Upper lobe of left lung (tissue), 5 donors: ENCODE results near the gene PPDPF.

- PRO-cap, 2 experiments = no peak in any of the 2 experiments
- RAMPAGE, long total RNA, 4 experiments = no peak in any of the 4 experiments
Measured at GRCh38 chr20:62970538-62971163, 18.1 kb downstream of the SLC17A9 start.

GRCh38 chr20:63215051-63215850, 680 bp downstream of the YTHDF1 start:
- PRO-cap, 2 experiments = no peak in any of the 2 experiments
- RAMPAGE, long total RNA, 4 experiments = no peak in any of the 4 experiments

DNA sequence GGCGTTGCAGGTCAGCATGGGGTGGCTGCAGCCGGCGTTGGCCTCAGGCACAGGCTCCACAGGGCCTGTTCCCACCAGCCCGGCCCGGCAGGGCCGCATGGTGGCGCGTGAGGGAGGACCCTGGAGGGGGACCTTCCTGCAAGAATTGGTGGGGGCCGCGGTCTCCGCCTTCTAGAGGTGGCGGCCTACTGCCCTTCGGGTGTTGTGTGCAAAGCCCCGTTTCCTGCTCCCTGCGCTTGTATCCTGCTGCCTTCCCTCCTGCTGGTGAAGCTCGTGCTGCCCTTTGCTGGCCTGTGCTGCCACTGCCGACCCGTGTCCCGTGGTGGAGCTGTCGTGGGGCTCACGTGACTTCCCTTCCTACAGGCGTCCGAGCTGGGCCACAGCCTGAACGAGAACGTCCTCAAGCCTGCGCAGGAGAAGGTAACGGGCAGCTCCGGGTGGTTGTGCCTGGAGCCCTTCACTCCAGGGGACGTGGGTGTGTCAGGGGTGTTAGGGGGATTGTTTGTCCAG, 8.4 kb upstream of the COL20A1 start:
- PRO-cap, 2 experiments = no peak in any of the 2 experiments
- RAMPAGE, long total RNA, 4 experiments = no peak in any of the 4 experiments

GRCh38 chr20:63520710-63520909, at the start of gene PPDPF:
PPDPF (plus strand) TSS chr20:63520765.
- PRO-cap, 2 experiments = peak in 2 of 2 experiments; most common plus-strand start chr20:63520765 (in 2)
- RAMPAGE, long total RNA, 4 experiments = start-site peak on the plus strand in 4 of 4 experiments, at chr20:63520765-63520814 at its widest, 85 to 5,006 reads per replicate

DNA sequence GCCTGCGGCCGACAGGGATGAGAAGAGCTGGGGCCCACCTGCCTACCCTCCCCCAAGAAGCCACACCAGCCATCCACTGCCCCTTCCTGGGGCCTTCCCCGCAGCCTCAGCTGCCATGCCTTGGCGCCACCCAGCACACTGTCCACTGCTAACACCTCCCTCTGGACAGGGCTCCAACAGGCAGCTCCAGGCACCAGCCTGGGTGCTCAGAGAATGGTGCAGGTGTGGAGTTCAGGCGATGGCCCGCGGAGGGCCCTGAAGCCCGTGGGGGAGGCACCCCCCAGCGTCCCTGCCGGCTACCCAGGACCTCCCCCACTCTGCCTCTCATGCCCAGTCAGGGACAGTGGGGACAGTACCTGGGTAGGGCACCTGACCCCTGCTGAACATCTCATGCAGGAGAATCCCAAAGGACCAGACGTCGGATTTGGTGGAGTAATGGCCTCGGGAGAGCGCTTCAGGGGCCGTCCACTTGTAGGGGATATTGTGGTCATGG, 7.4 kb downstream of the PTK6 start:
- PRO-cap, 2 experiments = no peak in any of the 2 experiments
- RAMPAGE, long total RNA, 4 experiments = no peak in any of the 4 experiments

GRCh38 chr20:63536202-63537139, 705 bp downstream of the PTK6 start:
- PRO-cap, 2 experiments = no peak in any of the 2 experiments
- RAMPAGE, long total RNA, 4 experiments = no peak in any of the 4 experiments

DNA sequence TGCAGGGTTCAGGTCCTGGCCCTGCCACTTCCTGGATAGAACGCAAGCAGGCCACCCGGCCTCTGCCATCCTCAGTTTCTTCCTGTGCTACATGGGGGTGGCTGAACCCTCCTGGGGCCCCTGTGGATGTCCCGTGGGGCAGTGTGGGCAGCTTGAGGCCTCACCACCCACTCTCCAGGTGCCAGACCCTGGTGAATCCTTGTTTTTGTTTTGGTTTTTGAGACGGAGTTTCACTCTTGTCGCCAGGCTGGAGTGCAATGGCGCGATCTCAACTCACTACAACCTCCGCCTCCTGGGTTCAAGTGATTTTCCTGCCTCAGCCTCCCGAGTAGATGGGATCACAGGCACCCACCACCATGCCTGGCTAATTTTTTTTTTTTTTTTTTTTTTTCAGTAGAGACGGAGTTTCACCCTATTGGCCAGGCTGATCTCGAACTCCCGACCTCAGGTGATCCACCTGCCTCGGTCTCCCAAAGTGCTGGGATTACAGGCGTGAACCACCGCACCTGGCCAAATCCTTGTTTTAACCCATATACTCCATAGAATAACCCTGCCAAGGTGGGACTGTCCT, 4.2 kb downstream of the HELZ2 start:
- PRO-cap, 2 experiments = no peak in any of the 2 experiments
- RAMPAGE, long total RNA, 4 experiments = no peak in any of the 4 experiments

DNA sequence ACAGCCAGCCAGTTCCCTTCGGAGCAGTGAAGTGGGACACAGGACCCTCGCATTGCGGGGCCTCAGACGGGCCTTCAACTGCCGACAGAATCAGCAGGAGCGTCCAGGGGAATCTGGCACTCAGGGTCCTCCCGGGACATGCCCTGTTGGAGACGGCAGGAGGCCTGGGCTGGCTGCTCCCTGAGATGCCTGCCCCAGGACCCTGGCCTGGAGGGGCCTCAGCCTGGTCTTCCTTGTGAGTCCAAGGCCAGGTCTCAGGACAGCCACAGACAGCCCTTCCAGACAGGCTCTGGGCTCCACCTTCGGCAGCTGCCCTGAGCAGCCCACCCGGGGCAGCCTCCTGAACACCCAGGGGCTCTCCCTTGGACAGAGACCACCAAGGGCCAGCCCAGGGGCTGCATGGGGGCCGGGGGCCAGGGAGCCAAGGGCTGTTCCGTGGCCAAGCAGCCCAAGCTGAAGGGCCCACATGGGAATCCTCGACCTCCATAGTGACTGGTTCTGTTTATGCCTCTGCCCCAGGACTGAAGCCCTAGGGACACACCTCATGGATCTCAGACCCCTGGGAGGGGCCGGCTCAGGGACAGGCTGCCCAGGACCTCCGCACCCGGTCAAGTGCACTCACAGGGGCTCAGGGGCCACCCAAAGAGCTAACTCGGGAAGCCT, 14.7 kb upstream of the HELZ2 start:
- PRO-cap, 2 experiments = no peak in any of the 2 experiments
- RAMPAGE, long total RNA, 4 experiments = no peak in any of the 4 experiments

- PRO-cap, 2 experiments = no peak in any of the 2 experiments
- RAMPAGE, long total RNA, 4 experiments = no peak in any of the 4 experiments
Measured at GRCh38 chr20:63688953-63689210, 7.6 kb upstream of the TNFRSF6B start.

DNA sequence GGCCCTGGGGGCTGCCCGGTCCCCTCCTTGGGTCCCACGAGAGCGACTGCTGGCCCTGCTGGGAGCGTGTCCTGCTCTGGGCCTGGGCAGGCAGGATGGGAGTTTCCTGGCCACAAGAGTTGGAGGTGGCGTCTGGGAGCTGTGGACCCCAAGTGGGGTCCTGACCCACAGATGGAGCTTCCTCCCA, 7.3 kb upstream of the TNFRSF6B start:
- PRO-cap, 2 experiments = no peak in any of the 2 experiments
- RAMPAGE, long total RNA, 4 experiments = no peak in any of the 4 experiments

DNA sequence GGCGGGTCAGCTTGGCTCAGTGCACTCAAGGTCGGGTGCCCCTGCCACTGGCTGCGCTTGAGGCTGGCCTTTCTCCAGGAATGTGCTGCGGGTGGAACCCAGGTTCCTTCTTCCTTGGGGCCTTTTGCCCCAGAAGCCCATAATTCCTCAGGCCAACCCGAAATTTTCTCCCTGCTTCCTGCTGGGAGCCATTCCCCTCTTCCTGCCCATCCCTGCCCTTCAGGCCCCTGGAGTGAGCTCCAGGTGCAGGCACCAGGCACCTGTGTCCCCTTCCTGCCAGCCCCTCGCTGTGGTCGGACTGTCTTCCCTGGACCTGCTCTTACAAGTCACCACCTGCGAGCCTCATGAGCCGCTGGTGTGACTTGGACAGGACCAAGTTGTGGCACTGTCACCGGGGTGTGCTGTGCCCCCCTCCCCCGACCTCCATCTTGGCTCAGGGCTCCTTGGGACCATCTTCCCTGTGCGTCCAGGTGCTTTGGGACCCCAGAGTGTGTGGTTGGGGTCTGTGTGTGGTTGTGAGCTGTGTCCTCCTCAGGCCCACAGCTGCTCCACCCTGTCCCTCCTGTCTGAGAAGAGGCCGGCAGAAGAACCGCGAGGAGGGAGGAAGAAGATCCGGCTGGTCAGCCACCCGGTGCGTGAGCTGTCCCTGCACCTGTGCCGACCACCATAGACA, 5.1 kb upstream of the TNFRSF6B start:
- PRO-cap, 2 experiments = no peak in any of the 2 experiments
- RAMPAGE, long total RNA, 4 experiments = no peak in any of the 4 experiments

- PRO-cap, 2 experiments = no peak in any of the 2 experiments
- RAMPAGE, long total RNA, 4 experiments = no peak in any of the 4 experiments
Measured at GRCh38 chr20:63692969-63693377, 3.5 kb upstream of the TNFRSF6B start.

DNA sequence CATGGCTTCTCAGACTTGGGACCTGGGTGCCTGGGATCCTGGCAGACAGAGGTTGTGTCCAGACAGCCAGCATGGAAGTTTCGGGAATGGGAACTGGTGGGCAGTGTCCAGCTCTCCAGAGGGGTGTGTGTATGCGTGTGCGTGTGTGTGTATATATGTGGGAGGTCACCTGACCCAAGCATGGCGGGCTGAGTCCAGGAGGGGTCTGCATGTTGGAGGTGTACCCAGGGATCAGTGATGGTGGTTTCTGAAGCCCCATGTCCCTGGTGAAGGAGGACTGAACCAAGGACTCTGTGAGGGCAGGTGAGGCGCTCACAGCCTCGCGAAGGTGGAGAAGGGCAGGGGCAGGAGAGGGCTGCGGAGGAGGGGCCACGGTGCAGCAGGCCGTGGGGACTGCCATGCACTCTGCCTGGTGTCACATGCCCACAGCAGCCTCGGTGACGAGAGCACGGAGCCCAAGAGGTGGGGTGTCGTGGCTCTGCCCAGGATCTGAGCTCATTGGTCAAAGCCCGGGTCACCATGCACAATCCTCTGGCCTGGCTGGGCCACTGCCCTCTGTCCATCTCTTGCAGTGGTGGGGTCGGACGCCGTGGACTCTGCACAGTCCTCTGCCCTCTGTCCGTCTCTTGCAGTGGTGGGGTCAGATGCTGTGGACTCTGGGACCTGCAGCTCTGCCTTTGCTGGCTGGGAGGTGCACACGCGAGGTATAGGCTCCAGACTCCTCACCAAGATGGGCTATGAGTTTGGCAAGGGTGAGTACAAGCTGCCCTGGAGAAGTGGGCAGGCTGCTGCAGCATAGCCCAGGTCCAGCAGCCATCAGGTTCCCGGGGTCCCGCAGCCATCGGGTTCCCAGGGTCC, 2.2 kb upstream of the LIME1 start:
- PRO-cap, 2 experiments = no peak in any of the 2 experiments
- RAMPAGE, long total RNA, 4 experiments = no peak in any of the 4 experiments

DNA sequence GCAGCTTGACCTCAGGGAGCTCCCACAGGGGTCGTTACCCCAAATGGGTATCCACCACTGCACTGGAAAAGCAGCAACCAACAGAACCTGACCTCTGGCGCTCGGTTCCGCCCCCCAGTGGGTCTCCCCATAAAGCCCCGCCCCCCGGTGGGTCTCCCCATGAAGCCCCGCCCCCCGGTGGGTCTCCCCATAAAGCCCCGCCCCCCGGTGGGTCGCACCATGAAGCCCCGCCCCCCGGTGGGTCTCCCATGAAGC, 11.9 kb downstream of the SLC2A4RG start:
- PRO-cap, 2 experiments = no peak in any of the 2 experiments
- RAMPAGE, long total RNA, 4 experiments = no peak in any of the 4 experiments

- PRO-cap, 2 experiments = no peak in any of the 2 experiments
- RAMPAGE, long total RNA, 4 experiments = no peak in any of the 4 experiments
Measured at GRCh38 chr20:63787754-63788181, 43.3 kb downstream of the ZBTB46 start.

DNA sequence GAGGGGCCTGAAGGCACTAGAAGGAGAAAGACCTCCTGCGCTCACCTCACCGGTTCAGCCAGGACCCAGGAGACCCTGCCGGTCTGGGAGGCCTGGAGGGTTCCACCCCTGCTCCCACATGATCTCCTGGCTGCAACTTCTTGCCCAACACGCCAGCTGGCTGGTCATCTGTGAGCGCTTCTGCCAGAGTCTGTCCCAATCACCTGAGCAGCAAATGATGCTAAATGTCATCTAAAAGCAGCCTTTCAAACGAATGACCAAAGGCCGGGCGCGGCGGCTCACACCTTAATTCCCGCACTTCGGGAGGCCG, 12.8 kb upstream of the ABHD16B start:
- PRO-cap, 2 experiments = no peak in any of the 2 experiments
- RAMPAGE, long total RNA, 4 experiments = no peak in any of the 4 experiments

GRCh38 chr20:63885375-63885959, 9.5 kb upstream of the DNAJC5 start:
- PRO-cap, 2 experiments = no peak in any of the 2 experiments
- RAMPAGE, long total RNA, 4 experiments = no peak in any of the 4 experiments

DNA sequence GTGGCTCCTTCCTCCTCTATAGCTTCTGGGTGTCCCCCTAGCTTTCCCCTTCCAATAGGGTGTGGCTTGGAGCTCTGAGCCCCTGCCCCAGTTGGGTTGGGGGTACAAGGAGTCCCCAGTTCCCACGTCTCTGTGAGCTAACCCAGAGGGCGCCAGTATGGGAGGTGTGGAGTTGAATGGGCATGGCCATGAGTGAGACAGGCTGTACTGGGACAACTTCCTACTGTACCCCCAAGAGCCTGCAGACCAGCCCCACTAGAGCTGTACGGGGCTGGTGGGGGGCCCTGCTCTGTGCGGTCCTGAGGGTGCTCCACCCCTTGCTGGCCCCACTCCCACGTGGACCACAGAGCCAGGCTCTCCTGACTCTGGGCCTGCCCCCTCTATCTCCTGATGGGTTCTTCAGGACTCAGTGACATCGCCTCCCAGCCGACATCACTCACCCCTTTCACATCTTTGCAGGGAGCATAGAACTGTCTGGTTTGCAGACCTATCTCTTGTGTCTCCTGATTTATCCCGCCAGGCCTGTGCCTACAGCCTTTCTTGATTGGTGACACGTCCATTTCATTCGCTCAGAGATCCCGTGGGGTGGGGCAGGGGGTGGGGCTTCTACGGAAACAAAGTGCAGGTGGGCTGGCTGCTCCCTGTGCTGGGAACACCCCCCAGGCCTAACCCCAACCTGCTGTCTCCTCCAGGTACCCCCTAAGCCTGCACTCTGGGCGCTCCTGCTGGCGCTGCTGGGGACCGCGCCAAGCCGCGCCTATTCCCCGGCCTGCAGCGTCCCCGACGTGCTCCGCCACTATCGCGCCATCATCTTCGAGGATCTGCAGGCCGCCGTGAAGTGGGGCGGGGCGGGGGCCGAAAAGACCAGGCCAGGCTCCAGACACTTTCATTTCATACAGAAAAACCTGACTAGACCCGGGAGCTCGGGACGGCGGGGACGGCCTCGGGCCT, 1.5 kb downstream of the C20orf204 start:
- PRO-cap, 2 experiments = no peak in any of the 2 experiments
- RAMPAGE, long total RNA, 4 experiments = no peak in any of the 4 experiments

- PRO-cap, 2 experiments = peak in 1 of 2 experiments; most common plus-strand start chr20:64044959 (in 1); most common minus-strand start chr20:64044899 (in 1)
- RAMPAGE, long total RNA, 4 experiments = no peak in any of the 4 experiments
Measured at GRCh38 chr20:64044417-64045704, 4.6 kb downstream of the SOX18 start.

GRCh38 chr20:64052256-64052613, 2.8 kb upstream of the SOX18 start:
- PRO-cap, 2 experiments = no peak in any of the 2 experiments
- RAMPAGE, long total RNA, 4 experiments = no peak in any of the 4 experiments